Measurements from ENCODE around the genes KLF9, ZFAND5 and CARNMT1.

DNA sequence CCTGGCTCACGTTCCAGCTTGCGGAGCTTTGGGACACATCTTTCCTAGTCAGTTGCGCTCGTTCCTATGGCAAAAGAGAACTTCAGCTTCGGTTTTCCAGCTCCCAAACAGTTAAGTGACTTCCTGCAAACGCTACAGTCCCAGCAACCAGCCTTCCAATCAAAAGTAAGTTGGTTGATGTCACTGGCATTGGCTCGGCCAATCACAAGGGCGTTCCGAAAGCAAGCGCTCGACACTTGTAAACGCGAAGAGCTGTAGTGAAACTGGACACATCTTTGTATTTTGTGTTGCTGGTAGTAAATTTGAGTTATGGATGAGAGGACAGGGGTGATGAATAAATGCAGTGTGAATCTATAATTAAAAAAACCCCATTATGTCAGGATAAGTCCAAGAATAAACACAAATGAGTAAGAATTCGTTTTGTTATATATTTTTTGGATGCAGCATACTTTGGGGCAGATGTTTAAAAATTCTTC is at the start of gene KLF9:
Gene KLF9, minus strand, starts transcription at position 412 of the 476 bp plus-strand sequence.
- PRO-cap = bidirectional peak, plus-strand start at position 255 of the sequence, minus-strand start at position 68 of the sequence

DNA sequence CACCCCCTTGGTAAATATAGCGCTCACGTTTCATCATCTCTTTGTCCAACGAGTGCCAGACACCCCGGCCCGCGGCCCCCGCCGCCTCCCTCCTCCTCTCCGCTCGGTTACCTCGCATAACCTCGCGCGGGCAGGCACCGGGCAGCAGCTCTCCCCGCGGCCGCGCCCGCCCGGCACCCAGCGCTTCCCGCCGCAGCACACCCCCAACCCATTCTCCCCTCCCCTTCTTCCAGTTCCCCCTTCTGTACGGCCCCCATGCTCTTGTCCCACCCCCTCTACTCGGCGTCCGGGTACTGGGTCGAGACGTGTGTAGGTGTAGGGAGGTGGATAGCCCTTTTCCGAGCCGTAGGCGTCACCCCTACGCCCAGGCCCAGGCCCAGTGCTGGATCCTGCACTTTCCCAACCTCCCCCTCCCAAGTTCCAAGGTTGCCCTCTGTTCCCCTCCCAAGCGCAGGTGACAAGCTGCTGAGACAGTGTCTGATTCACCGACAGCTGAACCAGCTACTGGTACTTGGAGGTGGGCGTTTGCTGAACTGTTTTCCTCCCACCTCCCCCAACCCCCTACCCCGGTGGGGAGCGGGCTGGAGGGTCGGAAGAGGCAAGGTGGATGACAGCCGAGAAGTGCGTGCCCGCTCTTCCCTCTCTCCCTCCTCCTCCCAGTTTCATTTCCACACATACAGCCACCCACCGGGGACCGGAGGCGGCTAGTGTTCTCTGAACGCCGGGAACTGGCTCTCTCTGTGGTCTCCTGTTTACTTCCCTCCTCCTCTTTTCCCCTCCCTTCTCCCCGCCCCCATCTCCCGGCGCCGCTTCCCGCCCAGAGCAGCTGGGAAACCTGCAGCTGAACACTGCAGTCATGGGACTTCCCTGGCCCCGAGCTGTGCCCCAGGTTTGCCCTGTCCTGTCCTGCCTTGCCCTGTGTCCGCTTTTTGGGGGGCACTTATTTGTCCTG is 6.0 kb upstream of the KLF9 start:
- PRO-cap = bidirectional peak, plus-strand start at position 44 of the sequence, minus-strand start outside the sequence; bidirectional peak, plus-strand start at position 291 of the sequence, minus-strand start at position 216 of the sequence

DNA sequence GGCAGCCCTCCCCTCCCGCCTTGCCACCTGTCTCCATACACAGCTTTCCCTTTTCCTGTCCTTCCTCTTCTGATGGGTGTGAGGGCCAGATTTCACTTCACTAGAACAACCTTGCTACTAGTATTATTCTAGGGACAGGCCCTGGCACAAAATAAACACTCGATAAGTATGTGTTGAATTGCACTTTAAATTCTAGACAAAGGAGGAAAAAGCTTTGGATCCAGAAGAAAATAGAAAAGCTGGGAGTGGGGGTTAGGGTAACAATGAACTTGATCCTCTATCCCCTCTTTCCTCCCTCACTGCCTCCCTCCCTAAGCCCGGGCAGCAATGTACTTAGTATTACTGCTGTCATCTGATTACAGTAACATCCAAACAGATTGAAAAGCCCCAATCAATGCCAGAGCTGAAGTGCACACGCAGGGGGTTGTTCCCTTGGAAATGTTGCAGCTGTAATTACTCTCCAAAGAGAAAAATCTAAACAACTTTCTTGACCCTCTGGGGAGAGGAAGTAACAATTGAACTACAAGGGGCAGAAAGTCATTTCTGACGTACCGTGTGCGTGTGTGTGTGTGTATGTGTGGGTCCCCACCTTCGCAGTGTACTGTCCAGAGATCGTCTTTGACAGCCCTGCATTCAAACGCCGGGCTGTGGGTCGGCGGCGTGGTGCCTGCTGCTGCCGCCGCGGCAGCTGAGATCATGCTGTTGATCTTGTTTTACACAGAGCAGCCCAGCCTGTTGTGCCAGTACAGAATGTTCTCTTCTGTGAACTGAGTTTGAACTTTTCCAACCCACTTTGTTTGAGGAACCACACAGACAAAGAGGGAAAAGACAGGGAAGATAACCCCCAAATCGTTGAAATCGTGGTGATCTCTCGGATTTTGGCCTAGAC is 66.0 kb upstream of the KLF9 start:
- PRO-cap = no peak

DNA sequence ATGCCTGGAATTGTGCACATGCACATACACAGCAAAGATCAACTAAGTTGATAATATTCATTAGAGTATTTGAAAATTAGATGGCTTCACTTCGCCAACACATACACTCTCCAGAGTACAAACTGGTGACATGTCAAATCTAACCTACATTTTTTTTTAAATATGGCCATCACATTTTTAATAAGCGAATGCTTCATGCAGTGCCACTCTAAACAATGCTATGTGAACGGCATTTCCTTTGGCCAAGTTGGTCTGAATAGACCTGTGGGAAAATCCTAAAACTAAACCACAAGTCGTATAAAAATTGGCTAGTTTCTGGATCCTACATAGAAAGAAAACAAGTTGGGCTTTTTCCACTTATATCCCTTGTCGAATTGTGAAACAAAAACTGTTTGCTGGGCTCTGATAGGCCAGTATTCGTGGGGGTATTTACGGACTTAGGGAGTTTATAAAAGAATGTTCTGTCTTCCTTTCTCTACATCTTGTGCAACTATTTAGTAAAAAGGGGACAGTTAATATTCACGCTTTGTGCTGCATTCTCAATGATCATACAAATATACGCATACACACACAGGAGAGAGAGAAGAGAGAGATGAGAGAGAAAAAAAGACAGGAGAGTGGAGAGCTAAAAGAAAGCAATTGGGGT is 153.0 kb upstream of the KLF9 start:
- PRO-cap = no peak

- PRO-cap = no peak
Observed at GRCh38 chr9:70574306-70574990, 160.0 kb upstream of the KLF9 start.

- PRO-cap = no peak
Observed at GRCh38 chr9:70585094-70585356, 170.6 kb upstream of the KLF9 start.

DNA sequence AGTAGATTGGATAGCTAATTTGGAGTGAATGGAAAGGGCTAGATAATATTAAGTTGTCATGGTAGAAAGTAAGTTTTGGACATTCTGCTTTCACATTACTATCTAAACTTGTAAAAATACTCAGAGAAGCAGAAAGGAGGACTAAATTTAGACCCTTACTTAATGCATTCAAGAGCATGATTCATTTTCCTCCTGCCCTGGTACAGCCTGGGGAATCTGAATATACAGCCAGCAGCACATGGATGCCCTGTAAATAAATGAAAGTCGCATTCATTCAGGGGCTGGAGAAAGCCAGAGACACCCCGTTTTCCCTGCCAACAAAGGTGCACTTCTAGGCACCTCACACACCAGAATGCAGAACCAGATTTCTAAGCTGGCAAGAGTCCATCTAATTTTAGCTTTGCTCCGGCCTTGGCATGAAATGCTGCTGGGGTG is 172.7 kb upstream of the KLF9 start:
- PRO-cap = no peak

DNA sequence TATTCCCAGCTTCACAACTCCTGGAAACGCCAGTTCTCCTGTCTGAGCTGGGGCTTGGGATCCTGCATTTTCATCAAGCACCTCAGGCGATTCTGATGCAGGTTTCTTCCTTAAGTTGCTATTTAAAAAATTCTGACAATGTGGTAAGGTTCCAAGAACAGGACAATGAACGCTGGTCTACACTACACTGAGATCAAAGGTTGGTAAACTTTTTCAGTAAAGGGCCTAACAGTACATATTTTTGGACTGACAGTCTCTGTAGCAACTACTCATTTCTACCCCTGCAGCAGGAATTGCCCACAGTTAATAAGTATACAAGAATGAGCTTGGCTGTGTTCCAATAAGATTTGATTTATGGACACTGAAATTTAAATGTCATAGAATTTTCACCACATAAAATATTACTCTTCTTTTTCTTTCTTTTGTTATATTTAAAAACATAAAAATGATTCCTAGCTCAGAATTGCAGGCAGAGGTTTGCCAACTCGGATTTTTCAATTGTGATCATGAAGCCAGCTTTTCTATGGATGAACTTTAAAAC is 87.6 kb downstream of the CEMIP2 start:
- PRO-cap = no peak

DNA sequence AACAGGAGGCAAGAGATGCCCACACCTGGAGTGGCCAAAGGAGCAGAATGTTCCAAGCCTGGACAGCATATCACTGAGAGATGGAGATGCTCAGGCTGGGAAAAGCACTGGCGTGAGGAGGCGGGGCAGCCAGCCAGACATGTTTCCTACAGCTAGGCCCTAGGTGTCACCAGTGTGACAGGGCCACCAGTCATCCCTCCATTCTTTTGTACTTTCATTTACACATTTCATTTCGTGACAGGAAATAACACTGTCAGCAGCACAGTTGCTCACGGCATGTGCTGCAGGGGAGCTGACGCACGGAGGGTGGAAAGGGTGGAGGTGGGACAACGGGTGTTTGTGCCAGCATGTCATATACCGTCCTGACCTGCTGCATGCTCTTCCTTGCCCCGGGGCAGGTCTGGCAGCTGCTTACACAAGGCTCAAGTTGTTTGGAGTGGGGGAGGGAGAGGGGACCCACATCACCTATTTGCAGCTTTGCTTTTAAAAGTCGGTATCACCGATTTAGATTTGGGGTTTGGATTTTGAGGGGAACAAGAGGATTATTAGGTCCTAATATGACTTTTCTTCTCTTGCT is 14.9 kb upstream of the CEMIP2 start:
- PRO-cap = no peak

GRCh38 chr9:71795283-71795974 is 27.1 kb upstream of the CEMIP2 start:
- PRO-cap = unidirectional peak, minus-strand start at chr9:71795644

GRCh38 chr9:72043694-72044509 is 16.5 kb downstream of the C9orf57 start:
- PRO-cap = no peak

DNA sequence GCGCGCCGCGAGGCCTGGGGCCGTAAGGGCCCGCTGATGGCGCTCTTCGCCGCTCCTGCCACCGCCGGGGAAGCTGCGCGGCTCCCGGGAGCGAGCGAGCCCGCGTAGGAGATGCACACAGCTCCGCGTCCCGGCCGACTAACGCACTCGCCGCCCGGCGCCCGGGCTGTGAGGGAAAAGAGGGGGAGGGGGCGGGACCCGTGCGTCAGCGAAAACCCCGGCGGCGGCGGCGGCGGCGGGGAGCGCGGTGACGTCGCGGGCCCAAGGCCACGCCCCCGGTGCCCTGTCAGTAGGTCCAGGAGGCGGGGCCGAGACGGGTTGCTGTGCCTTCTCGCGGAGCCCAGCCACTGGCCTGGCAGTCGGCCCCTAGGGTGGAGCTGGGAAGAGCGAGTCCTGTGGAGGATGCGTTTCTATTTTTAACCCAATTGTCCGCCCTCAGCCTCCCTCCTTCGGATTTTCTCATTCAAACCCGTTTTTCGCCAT is at the start of gene ZFAND5:
Gene ZFAND5, minus strand, starts transcription at position 143 of the 483 bp plus-strand sequence.
- PRO-cap = bidirectional peak, plus-strand start at position 358 of the sequence, minus-strand start at position 143 of the sequence

- PRO-cap = no peak
Observed at GRCh38 chr9:72461006-72461293, 60.5 kb upstream of the TMC1 start.

- PRO-cap = no peak
Observed at GRCh38 chr9:72526939-72528267, 6.0 kb downstream of the TMC1 start.

DNA sequence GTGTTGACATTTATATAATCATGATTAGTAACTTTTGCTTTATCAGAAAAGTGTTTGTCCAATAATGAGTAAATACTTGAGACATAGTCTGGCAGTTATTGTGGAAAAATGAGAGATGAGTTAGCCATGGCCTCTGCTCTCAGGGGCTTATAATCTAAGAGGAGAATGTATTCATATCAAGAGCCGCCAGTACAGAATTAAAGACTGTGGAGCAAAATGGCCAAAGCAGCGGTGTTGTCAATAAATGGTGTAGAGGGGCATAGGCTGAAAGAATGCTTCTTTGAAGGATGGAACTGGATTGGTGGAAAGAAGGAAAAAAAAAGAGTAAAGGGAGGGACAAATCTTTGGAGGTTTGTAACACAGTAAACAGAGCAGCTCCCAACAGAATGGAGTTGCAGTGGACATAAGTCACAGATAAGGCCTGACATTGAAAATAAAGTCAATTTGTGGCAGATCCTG is 9.2 kb downstream of the ALDH1A1 start:
- PRO-cap = no peak

GRCh38 chr9:72998574-72999148 is 45.8 kb upstream of the ALDH1A1 start:
- PRO-cap = no peak

- PRO-cap = no peak
Observed at GRCh38 chr9:73038212-73039160, 85.6 kb upstream of the ALDH1A1 start.

GRCh38 chr9:75027994-75028882 is at the start of gene CARNMT1:
CARNMT1 (minus strand) TSS chr9:75028293.
- PRO-cap = bidirectional peak, plus-strand start at chr9:75028059, minus-strand start at chr9:75028048; unidirectional peak, minus-strand start at chr9:75028183; bidirectional peak, plus-strand start at chr9:75028639, minus-strand start at chr9:75028388

DNA sequence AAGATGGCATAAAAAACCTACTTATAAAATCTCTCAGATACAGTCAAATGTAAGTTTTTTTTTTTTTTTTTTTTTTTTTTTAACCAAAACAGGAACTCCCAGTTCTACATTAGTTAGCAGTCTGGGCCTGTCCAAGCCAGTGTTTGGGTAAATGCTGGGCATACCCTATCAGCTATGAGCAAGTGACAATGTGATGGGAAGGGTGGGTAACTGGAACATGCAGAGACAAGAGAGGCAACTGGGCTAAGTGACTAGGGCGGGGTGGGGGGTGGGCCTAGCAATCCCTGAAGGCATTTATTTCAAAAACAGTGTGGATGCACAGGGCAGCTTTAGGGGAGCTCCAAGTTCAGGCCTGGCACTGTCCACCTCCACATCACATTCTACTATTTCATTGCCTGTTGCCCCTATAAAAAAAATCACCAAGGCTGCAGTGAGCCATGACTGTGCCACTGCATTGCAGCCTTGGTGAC is 2.2 kb downstream of the NMRK1 start:
- PRO-cap = no peak

DNA sequence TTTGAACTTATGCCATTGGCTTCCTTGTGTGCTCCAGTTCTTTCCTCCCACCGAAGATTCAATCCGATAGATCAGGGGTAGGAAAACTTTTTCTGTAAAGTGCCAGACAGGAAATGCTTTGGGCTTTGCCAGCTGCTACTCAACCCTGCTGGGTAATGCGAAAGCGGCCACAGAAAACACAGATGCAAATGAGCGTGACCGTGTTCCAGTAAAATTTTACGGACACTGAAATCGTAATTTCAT is 721 bp downstream of the NMRK1 start:
- PRO-cap = bidirectional peak, plus-strand start outside the sequence, minus-strand start at position 115 of the sequence

All from SUDHL5 (cell line).